Parotid gland (tissue), 1 donor: ENCODE data around the genes IFT80, SMC4, PPM1L and SPTSSB.

DNA sequence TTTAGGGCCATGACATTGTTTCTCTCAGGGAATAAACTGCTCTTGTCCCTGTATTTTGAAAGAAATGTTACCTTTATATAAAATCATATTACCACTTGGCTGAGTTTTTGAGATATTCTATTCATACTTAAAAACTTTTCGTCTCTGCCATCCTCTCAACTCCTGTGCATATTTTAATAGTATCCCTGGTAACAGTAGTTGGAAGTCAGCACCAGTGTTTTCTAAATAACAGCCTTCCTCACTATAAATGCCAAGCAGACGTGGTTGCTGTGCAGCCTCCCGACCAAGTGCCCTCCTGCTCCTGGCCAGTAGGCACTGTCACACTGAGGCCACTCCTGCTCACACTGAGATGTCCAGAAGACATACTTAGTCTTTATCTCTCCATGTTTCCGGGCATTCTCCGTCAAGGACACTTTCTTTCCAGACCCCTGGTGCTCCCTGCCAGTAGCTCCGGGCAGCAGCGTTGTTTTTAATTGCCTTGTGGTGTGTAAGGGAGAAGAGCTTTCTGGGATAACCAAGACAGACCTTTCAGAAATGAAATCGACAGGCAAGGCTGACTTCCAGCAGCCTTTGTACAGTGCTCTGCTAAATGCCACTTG lies 342.5 kb upstream of the C3orf80 start:
- PRO-cap, result no peak

GRCh38 chr3:160398938-160399395 lies at the start of gene IFT80:
IFT80 (minus strand) TSS chr3:160399225.
- PRO-cap, result bidirectional peak, plus-strand start at chr3:160399314, minus-strand start at chr3:160399195

GRCh38 chr3:160399396-160400198 lies at the start of gene SMC4:
SMC4 (plus strand) TSS chr3:160399650.
- PRO-cap, result unidirectional peak, plus-strand start at chr3:160399650

- PRO-cap, result no peak
Measured at GRCh38 chr3:160402511-160403413, 3.3 kb downstream of the SMC4 start.

DNA sequence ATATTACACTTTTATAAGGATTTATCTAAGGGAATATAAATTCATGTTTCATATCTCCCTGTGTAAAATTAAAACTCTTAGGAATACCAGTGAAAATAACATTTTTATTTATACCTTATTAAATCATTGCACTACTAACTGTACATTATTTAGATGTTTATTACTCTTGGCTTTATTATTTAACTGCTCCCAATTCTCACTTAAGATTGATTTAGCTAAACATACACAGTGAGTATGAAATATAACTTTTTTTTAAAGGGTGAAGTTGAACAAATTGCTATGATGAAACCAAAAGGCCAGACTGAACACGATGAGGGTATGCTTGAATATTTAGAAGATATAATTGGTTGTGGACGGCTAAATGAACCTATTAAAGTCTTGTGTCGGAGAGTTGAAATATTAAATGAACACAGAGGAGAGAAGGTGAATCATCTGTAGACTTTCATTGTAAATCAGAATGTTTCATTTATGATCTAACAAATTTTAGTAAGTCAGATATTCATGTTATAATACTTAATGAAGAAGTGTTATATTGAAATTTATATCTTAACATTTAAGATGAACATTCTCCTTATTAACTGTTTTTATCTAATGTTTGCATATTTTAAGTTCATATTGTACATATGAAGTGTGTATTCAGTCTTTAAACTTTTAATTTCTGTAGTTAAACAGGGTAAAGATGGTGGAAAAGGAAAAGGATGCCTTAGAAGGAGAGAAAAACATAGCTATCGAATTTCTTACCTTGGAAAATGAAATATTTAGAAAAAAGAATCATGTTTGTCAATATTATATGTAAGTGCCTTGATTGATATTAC lies 12.4 kb downstream of the SMC4 start:
- PRO-cap, result no peak

- PRO-cap, result no peak
Measured at GRCh38 chr3:160449165-160449408, 499 bp downstream of the TRIM59 start.

GRCh38 chr3:160498584-160499280 lies 49.1 kb upstream of the TRIM59 start:
- PRO-cap, result no peak

GRCh38 chr3:160500657-160501084 lies 51.1 kb upstream of the TRIM59 start:
- PRO-cap, result no peak

- PRO-cap, result no peak
Measured at GRCh38 chr3:160564264-160564650, 1.1 kb downstream of the KPNA4 start.

GRCh38 chr3:160618393-160618833 lies 53.0 kb upstream of the KPNA4 start:
- PRO-cap, result no peak

DNA sequence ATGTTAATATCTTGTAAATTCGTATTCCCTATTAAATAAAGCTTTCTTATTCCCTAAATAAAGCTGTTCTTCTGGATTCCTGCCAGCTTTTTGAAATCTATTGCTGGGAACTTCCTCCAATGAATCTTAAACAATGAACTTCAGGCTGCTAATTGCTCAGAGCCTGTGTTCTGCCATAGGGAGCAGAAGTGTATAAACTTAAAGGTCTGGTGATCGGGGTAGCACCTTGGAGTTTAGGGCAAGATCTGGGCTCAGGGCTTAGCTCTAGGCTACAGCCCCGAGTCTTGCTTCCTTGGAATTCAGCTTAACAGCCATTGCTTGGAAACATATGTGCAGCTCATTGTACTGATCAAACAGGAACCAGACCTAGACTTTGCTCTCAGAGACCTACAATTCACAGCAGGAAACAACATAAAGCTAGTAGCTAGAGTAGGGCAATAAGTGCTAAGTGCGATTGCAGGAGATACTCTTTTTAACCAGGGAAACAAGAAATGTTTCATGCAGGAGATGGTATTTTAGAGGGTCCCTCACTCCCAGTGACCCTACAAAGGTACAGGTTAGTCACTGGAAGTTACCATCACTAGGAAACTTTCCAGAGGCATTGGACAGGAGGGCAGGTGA lies 1.5 kb downstream of the ARL14 start:
- PRO-cap, result no peak

DNA sequence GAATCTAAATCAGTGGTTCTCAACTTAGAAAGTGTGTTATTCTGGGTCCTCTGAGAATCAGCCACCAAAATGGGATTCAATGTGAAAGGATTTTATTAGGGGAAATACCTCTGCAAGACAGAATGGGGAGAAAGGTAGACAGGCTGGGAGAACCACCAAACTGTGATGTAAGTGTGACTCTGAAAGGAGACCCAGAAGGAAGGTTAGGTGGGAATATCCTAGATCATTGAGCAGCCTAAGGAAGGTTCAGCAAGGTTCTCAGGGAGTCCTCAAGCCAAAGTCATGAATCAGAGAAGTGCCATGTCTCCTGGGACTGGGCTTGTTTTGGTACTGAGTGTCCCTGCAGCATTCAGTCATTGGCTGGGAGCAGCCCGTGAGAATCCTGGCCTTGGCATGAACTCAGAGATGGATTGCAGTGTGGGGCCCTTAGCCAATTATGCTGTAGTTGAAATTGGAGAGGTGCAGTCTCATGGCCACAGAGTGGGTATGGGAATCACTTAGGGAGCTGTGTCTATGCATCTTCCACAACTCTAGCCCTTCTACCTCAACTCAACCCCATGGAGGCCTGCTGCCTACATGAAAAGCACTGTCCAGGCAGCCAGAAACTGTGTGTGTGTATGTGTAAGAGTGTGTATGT lies 17.0 kb upstream of the PPM1L start:
- PRO-cap, result no peak

DNA sequence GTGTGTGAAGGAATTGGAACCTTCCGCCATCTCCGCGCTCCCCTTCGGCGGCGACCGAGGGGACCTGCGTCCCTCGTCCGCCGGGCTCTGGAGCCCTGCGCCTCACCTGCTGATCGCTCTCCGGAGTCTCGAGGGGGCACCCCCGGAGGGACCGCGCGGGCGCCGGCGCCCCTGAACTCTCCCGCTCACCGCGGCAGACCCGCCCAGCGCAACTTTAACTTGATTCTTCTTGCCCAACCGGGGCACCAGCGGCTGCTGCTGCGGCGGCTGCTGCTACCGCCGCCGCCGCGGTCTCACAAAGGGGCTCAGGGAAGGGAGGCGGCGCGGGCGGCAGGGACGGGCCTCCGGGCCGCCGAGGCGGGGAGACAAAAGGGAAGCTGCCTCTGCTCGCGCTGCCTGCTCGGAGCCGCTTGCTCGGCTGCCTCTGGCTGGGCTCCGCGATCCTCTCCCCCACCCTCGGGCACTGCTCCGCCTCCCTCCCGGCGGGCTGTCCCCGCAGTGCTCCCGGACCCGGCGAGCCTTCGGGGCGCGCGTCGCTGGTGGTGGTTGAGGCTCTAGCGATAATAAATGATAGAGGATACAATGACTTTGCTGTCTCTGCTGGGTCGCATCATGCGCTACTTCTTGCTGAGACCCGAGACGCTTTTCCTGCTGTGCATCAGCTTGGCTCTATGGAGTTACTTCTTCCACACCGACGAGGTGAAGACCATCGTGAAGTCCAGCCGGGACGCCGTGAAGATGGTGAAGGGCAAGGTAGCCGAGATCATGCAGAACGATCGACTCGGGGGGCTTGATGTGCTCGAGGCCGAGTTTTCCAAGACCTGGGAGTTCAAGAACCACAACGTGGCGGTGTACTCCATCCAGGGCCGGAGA lies at the start of gene PPM1L:
Gene PPM1L (plus strand): TSS at position 490 of the 873 bp plus-strand sequence.
- PRO-cap, result no peak

DNA sequence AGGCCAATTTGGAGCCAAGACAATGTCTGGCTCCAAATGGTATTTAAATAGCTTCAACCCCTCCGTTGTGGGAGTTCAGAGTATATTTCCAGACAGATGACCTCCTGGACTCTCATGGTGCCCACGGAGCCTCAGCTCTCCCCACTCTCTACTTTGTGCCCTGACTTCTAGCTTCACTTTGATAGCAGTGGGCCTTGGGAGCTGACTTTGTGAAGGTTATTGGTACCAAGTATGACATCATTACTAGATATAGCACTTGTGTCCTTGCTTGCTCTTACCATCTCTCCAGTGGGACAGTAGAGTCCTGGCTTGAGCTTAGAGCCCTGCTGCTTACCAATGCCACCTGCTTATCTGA lies 53.4 kb downstream of the PPM1L start:
- PRO-cap, result no peak

- PRO-cap, result no peak
Measured at GRCh38 chr3:161016404-161016832, 88.7 kb downstream of the B3GALNT1 start.

DNA sequence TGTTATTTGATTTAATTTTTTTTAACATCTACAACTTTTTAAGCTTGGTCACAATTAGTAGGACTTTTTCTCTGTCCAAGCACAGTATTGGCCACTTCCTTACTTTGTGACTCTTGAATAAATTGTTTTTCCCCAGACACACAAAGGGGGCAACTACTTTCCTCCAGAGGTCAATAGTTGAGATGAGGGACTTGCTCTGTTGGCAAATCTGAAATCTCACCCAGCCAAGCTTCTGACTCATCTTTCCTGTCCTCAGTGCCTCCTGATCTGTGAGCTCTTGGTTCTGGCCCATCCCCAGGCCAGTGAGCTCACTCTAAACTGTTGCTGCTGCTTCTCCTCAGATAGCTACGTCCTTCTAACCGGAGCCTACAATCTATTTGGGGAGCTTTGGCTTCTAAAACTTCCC lies 50.1 kb upstream of the NMD3 start:
- PRO-cap, result no peak

DNA sequence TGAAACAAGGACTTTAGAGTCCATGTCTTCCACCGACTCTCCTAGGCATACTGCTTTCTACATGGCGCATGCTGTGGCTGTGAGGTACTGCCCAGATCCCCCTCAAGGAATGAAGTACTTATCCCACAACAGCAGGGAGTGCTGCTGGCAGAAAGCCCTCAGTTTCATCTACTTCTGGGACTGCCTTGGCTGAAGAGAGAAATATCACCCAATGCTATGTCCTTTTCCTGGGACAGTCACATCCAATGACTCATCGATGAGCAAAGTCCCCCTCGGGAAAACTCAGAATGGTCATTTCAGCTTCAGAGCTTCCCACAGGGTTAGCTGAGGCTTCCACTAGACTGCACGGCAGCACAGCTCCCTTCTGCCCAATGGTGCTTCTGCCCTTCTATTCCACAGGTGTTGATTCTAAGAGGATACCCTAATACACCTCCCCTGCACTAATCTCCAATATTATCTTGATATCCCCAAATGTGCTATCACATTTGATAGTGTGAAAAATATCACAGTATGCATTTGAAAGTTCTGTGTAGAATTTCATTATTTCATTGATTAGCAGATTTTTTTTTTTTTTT lies 3.6 kb upstream of the NMD3 start:
- PRO-cap, result no peak

DNA sequence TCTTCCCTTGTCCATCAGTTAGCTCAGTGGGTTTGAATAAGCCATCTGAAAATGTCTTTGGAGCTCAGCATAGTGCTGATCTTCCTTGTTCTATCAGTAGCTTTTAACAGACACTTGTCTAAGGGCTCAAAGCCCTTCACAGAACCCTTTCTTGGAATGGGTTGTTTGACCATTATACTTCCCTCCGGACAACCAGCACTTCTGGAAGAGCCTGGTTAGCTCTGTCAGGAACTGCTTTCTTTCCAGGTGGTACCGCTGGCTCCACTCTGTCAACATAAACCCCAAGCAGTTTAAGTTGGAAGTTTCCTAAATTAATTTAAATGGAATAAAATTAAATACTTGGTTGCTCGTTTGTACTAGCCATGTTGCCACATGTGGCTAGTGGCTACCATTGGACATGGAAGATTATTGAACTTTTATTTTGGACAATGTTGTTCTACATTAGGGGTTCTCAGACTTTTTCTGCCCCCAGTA lies 1.8 kb downstream of the NMD3 start:
- PRO-cap, result no peak

DNA sequence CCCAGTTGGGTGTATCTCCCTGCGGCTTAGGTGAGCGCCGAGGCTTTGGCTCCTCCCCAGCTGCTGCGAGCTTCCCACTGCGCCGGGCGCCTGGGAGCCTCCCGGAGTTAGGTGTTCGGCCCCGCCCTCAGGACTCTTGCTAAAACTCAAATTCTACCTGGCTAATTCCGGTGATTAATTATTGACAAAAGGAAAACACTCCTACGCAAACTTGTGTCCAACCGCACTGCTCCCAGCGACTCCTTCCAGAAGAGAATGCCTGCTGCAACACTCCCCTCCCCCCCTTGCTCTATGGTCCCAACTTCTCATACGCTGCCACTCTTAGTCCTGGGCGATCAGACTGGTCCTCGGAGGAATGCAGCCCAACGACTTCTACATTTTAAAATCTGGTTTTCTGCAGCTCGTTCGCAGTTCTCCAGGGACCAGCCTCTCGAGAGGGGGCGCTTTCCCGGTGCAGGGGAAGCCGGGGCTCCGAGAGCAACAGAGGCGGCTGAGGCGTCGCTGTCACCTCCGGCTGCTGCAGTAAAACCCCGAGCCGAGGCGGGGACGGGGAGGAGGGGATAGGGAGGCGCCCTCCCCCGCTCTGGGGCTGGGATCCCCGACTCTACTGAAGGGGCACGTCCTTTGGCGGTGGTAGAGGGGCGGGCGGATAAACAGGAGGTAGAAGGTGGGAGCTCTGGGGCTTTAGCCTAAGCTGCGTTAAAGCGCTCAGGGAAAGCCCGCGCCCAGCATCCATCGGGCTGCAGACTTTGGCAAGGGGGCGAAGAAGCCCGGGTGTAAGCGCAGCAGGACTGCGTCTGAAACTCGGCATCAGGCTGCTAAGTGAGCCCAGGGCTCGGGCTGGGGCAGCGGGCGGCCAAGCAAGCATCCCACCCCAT lies at the start of gene SPTSSB:
Gene SPTSSB (minus strand): TSS at position 81 of the 878 bp plus-strand sequence.
- PRO-cap, result no peak

DNA sequence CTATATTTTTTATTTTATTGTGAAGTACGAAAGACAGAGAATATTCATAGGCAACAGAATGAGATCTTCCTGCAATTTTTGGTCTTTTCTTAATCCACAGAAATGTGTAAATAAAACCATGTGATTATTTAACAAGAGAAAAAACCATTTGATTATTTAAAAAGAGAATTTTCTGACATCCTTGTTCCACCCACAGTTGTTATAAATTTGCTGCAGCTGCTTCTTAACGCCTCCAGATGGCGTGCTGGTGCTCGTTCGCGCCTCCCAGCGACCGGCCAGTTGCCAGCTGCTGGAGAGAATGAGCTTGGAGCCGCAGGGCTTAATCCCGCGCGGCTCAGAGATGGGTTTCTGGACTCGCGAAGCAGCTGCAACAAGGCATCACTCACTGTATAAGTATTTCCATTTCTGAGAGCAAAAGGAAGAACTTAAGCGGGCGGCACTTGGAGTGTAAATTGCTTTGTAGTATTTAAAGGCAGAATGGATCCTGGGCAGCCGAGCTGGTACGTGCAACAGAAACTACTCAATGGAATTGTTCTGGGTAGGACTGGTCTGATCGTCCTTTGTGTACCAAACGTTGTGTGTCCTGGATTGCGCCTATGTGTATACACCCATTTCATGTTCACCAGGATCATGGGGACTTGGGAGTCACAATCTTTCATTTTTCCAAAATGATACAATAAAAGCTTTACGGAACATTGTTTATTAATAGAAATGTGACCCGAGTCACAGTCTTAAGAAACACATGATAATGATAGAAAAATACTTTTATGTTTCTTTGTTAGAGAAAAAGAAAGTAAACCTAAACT lies 10.7 kb upstream of the SLITRK3 start:
- PRO-cap, result no peak